HL-60 (cell line): ENCODE measurements around a stretch of chr15.

- RRBS: no CpG with 5 or more reads among the region's 18 CpGs
Measured at GRCh38 chr15:84856699-84857572, 27.5 kb upstream of the SLC28A1 start.

GRCh38 chr15:84914757-84915627, 30.5 kb downstream of the SLC28A1 start:
- RRBS: 10% methylated on average over 2 of the region's 12 CpGs

DNA sequence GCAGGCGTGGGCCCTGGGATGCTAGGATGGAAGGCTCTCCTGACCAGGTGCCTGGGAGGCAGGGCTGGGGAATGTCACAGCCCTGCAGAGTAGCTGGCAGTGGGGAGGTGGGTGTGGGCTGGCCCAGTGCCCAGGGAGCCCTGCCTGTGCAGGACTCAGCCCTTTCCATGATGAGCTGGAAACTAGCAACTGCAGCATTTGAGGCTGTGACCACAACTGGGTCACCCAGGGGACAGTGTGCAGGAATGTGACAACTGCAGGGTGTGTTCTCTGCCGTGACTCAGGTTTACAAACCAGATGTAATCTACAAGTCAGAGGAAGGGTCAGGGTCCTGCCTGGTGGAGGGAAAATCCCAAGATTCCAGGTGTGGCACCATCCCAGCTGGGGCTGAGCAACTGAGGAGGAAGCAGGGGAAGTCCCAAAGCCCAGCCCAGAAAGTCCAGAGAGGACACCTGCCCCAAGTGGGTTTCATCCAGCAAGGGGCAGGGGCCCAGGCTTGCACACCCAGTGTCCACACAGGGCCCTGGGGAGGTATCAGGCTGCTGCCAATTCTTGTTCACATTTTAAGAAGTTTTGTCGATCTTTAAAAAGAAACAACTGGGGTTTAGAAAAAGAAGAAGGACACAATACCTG, 45.5 kb downstream of the SLC28A1 start:
- RRBS: no CpG with 5 or more reads among the region's 3 CpGs

DNA sequence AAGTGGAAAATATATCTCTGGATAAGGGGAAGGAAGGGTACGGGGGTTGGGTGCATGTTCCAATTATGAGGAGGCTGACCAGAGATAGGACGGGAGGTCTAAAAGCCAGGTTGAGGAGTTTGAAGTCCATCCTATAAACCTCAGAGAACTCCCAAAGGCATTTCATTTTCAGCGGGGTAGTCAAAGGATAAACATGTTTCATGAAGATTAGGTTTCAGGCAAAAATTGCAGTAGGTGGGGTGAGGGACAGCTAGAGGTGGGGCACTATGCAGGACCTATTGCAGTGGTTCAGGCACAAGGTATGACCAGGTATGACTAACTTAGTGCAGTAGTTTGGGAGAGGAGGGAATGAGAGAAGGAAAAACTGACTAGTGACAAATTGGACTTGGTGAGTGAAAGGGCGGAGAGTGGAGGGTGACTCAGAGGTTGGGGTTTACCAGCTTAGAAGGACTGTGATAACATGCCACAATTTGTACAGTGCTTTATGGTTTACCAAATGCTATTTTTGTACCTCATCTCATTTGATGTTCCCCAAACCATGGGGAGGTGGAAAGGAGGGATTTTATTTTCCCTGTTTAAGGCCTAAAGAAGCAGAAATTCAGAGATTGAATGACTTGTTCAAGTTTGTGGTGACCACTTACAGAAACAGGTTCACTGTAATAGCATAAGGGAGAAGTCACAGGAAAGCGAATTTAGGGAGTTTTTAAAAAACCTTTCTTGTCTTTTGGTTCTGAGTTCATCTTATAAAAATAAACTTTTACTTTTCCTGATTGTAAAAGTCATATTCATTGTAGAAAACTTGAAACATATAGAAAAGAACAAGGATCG, 10.9 kb downstream of the PDE8A start:
- RRBS: no CpG with 5 or more reads among the region's 6 CpGs

DNA sequence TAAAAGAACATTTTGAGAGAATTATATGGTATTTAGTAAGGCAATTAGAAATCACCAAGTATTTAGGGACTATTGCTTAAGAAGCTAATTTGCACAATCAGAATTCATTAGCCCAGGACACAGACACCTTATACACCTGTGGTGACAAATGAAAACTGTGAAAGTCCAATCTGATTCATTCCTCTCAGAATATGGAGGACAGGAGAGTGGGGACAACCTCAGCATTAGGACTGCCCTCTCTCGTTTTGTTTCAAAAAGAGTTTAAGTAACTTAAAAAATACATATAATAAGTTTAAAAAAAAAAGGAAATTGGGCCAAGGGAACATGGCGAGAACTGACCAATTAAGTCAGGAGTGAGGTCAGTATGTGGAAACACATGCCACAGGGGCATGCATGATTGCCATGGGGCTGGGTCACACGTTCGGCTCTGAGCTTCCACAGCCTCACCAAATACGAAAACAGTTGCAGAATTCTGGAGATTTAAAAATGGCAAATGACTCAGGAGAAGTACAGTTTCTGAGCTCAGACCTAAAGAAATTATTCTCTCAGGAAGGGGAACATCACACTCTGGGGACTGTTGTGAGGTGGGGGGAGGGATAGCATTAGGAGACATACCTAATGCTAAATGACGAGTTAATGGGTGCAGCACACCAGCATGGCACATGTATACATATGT, 24.0 kb downstream of the PDE8A start:
- RRBS: no CpG with 5 or more reads among the region's 6 CpGs

- RRBS: no CpG with 5 or more reads among the region's 3 CpGs
Measured at GRCh38 chr15:85008659-85009327, 27.1 kb downstream of the PDE8A start.

DNA sequence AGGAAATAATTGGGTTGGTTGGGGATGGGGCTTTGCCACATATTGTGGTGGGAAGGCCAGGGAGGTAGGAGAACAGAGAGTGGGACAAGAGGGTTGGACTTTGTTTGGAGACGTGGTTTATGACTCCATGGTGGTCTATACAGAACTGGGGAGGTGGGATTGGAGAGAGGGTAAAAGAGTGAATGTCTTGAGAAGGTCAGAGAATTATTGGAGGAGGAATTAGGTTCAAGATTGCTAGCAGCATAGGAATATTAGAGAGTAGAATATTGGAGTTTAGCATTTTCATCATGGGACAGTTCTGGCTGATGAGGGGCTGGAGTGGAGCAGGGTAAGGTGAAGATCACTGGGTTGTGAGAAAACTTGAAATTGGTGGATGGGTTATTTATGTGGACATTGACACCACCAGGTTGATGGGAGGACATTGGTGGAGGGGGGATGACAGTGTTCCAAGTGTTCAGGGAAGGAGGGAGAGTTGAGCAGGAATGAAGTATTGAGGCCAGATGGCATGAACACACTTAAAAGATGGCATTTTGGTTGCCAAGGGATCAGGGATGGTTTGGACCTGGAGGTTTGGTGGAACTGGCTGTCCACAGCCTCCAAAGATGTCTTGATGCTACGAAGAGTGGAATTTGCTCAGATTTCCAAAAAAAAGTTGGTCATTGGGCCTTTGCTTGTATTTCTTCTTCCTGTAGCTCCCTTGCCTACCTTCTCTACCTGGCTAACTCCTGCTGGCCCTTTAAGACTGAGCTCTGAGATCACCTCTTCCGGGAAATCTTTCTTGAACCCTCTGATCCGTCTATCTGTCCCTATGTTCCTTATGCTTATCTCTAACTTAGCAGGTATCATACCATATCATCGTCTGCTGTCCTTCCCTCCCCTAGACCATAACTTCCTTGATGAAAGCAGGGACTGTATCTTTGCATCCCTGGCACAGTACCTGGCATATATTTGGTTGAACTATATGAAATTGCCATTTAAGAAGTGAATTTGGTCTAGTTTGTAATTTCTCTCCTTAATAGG, 42.0 kb downstream of the PDE8A start:
- RRBS: no CpG with 5 or more reads among the region's 5 CpGs

GRCh38 chr15:85407939-85408871, 27.8 kb downstream of the AKAP13 start:
- RRBS: no CpG with 5 or more reads among the region's 8 CpGs

GRCh38 chr15:85434886-85435494, 54.6 kb downstream of the AKAP13 start:
- RRBS: no CpG with 5 or more reads among the region's 13 CpGs

GRCh38 chr15:85445647-85446510, 65.5 kb downstream of the AKAP13 start:
- RRBS: no CpG with 5 or more reads among the region's 5 CpGs

DNA sequence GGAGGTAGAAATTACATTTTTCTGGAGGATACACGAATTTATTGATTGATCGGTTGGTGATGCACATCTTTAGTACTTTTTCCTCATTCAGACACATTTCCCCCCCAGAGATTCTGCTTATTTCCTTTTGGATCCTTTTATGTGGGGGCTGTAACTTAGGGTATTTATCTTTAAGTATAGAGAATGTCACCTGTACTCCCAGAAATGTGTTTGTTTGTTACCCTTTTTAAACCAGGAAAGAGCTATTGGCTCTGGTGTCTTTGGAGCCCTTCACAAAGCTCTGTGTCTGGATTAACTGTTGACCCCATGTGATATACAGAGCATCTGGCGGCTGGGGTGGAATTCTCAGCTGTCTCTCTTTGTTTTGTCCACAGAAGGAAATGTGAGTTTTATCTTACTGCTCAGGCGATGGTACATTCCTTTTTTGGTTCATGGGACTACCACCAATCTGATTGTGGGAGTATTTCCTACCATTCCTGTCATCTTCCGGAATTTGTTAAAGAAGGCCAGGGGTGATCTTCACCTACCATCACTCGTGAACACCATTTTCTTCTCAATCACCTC, 120.3 kb downstream of the AKAP13 start:
- RRBS: no CpG with 5 or more reads among the region's 6 CpGs

DNA sequence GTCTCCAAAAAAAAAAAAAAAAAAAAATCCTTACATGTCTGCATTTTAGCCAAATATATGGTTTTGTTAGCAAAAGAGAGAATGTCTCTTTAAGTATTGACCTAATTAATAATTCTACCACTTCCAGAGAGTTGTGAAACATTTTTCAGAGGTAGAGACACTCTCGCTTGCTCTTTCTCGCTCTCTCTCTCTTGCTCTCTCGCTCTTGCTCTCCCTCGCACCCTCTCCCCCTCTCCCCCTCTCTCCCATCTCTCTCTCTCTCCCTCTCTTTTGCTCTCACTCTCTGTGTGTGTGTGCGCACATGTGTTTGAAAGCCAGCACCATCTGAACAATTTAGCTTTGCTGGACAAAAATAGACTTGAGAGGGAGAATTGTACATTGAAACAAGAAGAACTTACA, 124.3 kb downstream of the AKAP13 start:
- RRBS: no CpG with 5 or more reads among the region's 5 CpGs

- RRBS: no CpG with 5 or more reads among the region's 16 CpGs
Measured at GRCh38 chr15:85543541-85544437, 163.4 kb downstream of the AKAP13 start.

DNA sequence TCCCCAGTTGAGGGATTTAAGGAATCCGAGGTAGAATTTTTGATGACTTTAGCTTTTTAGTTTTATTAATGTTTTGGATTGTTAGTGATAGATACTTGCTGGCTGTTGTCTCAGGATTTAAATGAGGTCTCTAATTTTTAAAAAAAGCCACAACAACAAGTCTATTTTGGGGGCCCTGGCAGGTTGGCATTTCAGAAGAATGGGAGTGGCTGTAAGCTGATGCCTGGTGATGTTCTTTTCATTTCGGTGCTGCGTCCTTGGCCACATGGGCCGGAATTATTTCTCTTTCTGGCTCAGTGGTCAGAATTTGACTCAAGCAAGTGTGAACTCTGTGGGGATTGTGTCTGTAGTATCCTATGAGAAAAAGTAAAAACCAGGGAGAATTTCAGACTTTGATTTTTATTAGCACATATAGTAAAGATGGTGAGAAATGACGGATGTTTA, 203.0 kb downstream of the AKAP13 start:
- RRBS: no CpG with 5 or more reads among the region's 5 CpGs

- RRBS: no CpG with 5 or more reads among the region's 3 CpGs
Measured at GRCh38 chr15:85688572-85689170, 106.1 kb downstream of the KLHL25 start.

DNA sequence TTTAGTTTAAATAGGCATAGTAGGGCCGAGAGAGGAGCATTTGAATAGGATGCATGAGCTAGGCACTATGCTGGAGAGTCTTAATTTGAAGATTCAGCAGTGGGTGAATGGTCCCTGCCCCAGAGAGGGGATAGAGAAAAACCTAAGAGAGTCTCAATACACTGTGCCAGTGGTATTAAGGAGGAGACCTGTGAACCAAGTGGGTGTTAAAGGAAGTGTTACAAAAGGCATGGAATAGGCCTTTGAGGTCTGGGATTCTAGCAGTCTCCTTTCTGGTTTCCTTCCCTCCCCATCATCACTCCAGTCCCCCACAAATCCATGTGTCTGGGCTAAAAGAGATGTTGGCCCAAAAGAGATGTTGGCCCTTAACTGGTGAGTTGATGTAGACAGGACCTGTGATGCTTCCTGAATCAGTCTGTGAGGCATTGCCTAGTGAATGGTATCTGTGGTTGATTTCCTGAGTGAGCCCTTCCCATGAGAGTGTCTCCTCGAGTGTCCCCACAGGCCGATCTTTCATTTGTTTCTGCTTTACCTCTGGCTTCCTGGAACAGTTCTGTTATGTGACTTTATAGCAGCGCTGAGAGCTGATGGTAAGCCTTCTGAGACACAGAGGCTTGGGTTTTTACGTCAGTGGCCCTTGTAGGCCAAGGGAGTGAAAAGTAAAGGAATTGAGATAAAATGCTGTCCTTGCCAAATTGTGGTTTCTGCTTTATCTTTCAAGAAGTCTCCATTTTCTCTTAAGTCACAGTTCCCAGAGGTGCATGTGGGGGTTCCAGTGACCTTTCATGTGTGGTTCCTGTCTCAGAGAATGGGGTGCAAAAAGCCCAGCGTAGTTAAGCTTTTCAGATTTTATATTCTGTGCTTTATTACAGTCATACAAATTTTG, 87.8 kb downstream of the KLHL25 start:
- RRBS: no CpG with 5 or more reads among the region's 6 CpGs

- RRBS: no CpG with 5 or more reads among the region's 12 CpGs
Measured at GRCh38 chr15:85723839-85724831, 70.6 kb downstream of the KLHL25 start.

DNA sequence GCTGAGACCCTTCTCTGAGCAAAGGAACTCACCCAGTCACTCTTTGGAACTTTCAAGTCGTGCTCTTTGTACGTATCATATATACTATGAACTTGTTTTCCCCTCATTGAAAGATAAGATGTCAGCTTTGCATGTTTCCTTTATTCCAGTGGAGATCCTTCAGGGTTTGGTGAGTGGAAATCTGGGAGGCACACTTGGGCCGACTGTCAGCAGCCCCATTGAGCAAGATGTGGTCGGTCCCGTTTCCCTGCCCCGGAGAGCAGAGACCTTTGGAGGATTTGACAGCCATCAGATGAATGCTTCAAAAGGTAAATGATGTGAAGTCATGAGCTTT, 59.9 kb downstream of the KLHL25 start:
- RRBS: no CpG with 5 or more reads among the region's 6 CpGs

- RRBS: no CpG with 5 or more reads among the region's 15 CpGs
Measured at GRCh38 chr15:85743456-85744271, 51.1 kb downstream of the KLHL25 start.